NT2/D1 (cell line): ENCODE data around the genes ARHGAP36, STK26, FRMD7, ETDC, CT45A5 and CT45A9.

GRCh38 chrX:130517481-130518022 is 115.8 kb downstream of the RBMX2 start:
- RRBS, 2 experiments, result no CpG with 5 or more reads among the region's 24 CpGs

DNA sequence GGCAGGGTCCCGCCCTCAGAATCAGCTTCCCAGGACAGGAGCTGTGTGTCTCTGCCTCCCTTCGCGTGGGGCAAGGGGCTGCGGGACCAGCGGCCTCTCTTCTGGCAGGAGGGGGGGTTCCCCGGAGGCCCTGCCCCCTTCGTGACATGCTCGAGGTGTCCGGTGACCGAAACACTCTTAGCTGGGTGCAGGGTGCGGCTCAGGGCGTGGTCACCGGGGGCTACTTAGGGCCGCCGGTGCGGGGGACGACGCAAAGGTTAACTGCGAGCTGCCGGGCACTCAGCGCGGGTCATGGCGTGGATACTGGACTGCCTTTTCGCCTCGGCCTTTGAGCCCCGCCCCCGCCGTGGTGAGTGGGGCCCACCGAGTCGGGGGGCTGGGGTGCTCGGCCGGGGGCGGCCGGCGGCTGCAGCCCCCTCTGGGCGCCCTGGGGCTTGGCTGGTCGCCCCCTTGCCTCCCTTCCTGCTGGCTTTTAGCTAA is at the start of gene ARHGAP36:
TSS of gene ARHGAP36 (plus strand) at position 251 of the 480 bp plus-strand sequence.
- RRBS, 2 experiments, result 84 to 91% methylated on average over 5 of the region's 37 CpGs

GRCh38 chrX:131250957-131251367 is 38.1 kb downstream of the IGSF1 start:
- RRBS, 2 experiments, result no CpG with 5 or more reads among the region's 19 CpGs

DNA sequence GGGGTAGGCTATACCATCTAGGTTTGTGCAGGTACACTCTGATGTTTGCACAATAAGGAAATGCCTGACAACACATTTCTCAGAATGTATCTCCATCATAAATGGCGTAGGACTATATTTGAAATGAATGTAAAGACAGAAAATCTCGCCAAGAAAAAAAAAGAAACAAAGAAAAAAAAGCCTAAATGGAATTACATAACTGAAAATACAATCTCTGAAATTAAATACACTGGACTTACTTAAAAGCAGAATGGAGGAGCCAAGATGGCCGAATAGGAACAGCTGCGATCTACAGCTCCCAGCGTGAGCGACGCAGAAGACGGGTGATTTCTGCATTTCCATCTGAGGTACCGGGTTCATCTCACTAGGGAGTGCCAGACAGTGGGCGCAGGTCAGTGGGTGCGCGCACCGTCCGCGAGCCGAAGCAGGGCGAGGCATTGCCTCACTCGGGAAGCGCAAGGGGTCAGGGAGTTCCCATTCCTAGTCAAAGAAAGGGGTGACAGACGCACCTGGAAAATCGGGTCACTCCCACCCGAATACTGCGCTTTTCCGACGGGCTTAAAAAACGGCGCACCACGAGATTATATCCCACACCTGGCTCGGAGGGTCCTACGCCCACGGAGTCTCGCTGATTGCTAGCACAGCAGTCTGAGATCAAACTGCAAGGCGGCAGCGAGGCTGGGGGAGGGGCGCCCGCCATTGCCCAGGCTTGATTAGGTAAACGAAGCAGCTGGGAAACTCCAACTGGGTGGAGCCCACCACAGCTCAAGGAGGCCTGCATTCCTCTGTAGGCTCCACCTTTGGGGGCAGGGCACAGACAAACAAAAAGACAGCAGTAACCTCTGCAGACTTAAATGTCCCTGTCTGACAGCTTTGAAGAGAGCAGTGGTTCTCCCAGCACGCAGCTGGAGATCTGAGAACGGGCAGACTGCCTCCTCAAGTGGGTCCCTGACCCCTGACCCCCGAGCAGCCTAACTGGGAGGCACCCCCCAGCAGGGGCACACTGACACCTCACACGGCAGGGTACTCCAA is 34.9 kb downstream of the OR13H1 start:
- RRBS, 2 experiments, result no CpG with 5 or more reads among the region's 41 CpGs

DNA sequence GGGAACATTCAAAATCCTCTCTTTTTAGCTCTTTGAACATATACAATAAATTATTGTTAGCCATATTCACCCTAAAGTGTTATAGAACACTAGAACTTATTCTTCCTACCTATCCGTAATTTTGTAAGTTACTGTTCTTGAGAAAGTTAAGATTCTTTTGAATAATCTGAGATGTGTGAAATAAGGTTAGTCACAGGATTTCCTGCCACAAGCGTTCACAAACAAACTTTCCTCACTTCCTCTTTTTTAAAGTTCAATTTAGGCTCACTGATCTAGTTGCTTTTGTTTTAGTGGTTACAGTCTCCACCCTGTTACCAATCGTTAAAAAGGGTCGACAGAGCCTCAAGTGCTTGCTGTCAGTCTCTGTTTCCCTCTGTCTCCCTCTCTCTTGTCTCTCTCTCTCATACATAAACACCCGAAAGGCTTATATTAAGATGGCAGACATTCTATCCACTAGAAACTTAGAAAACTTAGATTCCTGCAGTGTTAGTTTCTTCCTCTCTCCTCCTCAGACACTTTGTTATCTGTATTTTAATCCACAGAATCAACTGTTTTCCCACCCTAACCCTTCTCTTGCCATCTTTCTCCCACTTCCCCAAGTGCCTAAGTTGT is 35.8 kb upstream of the STK26 start:
- RRBS, 2 experiments, result no CpG with 5 or more reads among the region's 5 CpGs

DNA sequence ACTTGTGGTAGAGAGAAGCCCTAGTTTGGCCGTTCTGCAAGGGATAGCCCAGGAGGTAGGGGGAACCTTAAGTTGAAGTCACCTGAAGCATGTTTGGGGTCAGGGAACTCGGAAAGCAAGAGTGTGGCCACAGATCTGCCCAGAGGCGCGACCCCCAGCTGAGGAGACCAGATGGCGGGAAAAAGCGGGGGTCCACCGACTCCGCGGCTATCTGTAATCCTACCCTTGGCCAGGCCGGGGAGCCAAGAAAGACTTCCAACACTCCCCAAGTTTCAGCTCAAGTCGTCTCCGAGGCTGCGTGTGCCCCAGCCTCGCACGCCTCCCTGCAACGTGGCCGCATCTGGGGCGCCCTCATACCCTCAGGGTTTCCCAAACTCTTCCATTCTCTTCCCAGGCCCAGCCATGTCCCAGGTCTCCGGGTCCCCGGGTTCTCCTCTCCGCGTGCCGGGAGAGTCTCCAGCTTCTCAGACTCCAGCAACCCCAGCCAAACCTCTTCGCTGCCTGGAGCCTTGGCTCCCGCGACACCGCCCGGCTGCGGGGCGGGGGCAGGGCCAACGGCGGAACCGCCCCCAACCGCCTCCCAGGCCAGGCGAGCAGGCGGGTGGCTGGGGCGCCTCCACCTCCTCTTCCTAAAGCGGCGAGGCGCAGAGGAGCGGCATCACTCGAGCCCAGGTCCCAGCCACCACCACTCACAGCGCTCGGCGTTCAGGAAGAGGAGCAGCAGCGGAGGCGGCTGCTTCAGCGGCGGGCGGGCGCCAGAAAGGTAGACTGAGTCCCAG is at the start of gene STK26:
TSS of gene STK26 (plus strand) at position 658 of the 779 bp plus-strand sequence.
- RRBS, 2 experiments, result 2 to 3% methylated on average over 6 of the region's 51 CpGs

DNA sequence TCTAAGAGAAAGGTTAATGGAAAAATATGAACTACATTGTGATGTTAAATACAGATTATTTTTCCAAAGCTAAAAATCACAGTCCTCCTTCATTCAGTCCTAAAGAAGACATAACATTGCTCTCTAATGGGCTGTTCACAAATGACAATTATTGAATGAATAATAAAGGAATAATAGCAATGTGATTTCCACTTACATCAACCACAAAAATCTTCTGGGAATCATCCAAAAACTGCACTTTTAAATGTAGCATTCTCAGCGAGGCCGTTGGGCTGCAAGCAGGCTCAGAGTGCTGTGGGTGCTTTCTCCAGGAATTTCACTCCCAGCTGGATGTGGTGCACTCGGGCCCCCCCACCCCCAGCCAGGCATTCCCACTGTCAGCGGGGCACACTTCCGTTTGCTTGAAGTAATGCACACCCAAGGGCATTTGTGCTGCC is at the start of gene FRMD7:
TSS of gene FRMD7 (minus strand) at position 429 of the 437 bp plus-strand sequence.
- RRBS, 2 experiments, result no CpG with 5 or more reads among the region's 5 CpGs

- RRBS, 2 experiments, result no CpG with 5 or more reads among the region's 7 CpGs
Observed at GRCh38 chrX:132491096-132491706, 2.4 kb upstream of the MBNL3 start.

- RRBS, 2 experiments, result 3 to 7% methylated on average over 9 to 11 of the region's 68 CpGs
Observed at GRCh38 chrX:132956944-132957666, 1.3 kb downstream of the HS6ST2 start.

GRCh38 chrX:133413497-133413782 is 1.8 kb downstream of the GPC4 start:
- RRBS, 2 experiments, result 0 to 3% methylated on average over 11 to 14 of the region's 22 CpGs

- RRBS, 2 experiments, result no CpG with 5 or more reads among the region's 6 CpGs
Observed at GRCh38 chrX:133445562-133445888, 30.2 kb upstream of the GPC4 start.

DNA sequence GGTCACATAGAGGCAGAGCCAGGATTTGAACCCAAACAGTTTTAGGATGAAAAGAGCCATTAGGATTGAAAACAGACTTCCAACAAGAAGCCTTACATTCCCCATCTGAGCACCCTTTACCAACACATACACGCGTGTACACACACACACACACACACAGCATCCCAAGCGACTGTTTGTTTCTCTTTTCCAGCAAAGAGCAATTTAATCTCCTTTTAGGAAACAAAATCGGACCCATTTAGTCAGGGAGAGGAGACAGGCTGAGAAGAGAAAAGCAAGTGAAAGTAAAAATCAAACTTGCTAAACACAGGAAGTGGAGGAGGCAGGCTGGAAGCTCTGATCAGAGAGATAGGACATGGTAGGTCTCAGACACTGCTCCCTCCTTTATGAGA is 62.4 kb downstream of the GPC3 start:
- RRBS, 2 experiments, result no CpG with 5 or more reads among the region's 4 CpGs

DNA sequence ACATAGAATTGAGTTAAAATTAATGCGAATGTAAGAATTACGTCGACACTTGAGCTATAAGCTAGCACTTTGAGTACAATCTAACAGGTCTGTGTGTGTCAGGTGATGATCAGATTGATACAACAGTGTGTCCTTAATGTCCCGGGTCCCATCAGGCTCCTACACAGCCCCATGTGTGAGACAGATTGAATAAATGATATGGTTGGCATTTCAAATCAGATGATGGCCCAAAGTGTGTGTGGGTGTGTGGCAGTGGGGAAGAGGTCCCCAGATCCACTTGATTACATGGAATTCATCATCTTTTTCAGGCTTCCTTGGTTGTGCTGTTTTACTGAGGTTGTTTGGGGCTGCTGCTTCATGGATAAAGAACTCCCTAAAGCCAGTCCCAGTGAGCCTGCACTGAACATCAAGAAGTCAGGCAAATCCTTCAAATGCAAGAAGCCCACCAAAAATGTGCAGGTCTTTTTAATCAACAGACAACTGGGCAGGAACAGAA is at the start of gene ETDC:
TSS of gene ETDC (plus strand) at position 358 of the 496 bp plus-strand sequence.
- RRBS, 2 experiments, result no CpG with 5 or more reads among the region's 4 CpGs

DNA sequence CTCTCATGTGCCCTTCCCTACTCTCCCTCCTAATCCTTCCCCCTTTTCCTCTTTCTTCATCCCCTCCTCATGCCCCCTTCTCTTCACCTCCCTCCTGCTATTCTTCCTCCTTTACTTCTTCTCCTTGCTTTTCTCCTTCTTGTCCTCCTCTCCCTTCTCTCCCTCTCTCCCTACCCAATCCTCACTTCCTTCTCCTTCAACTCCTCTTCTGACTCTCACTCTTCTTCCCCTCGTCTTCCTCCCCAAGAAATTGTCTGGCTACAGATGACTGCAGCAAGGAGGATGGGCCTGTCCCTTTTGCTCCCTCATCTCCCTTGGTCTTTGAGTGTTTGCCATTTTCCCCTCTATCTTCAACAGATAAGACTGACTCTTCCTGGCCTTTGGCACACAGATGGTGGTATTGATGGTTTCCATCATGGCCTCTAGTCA is 5.1 kb downstream of the ZNF75D start:
- RRBS, 2 experiments, result no CpG with 5 or more reads among the region's 1 CpG

- RRBS, 2 experiments, result no CpG with 5 or more reads among the region's 16 CpGs
Observed at GRCh38 chrX:135785422-135785818, at the start of gene CT45A5. TSS of gene CT45A5 (minus strand) at chrX:135785503.

GRCh38 chrX:135871584-135872237 is at the start of gene CT45A9:
TSS of gene CT45A9 (minus strand) at chrX:135871812.
- RRBS, 2 experiments, result no CpG with 5 or more reads among the region's 23 CpGs

GRCh38 chrX:136045469-136046227 is 60.4 kb downstream of the SLC9A6 start:
- RRBS, 2 experiments, result no CpG with 5 or more reads among the region's 7 CpGs

- RRBS, 2 experiments, result no CpG with 5 or more reads among the region's 6 CpGs
Observed at GRCh38 chrX:136046642-136047251, 61.5 kb downstream of the SLC9A6 start.

- RRBS, 2 experiments, result no CpG with 5 or more reads among the region's 6 CpGs
Observed at GRCh38 chrX:136063316-136063907, 78.2 kb downstream of the SLC9A6 start.